ENCODE results near the genes TSPAN4 and KRTAP5-6.

GRCh38 chr11:828474-828859 lies 748 bp downstream of the CRACR2B start:
- PRO-cap, 2 experiments, result no peak in any of the 2 experiments

DNA sequence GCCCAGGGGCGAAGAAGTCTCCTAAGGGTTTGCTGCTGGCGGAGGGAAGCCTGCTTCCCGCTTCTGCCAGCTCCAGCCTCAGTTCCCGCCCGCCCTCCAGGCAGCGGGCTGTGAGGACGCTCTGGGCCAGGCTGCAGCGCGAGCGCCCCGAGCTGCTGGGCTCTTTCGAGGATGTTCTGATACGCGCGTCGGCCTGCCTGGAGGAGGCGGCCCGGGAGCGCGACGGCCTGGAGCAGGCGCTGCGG lies 2.1 kb downstream of the CRACR2B start:
- PRO-cap, 2 experiments, result no peak in any of the 2 experiments

- PRO-cap, 2 experiments, result peak in 1 of 2 experiments; most common plus-strand start chr11:842746 (in 1)
These were observed at the start of gene TSPAN4 for GRCh38 chr11:842624-843553. TSPAN4 (plus strand) TSS chr11:842852.

GRCh38 chr11:919037-919707 lies 6.5 kb upstream of the AP2A2 start:
- PRO-cap, 2 experiments, result no peak in any of the 2 experiments

GRCh38 chr11:937939-938332 lies 12.3 kb downstream of the AP2A2 start:
- PRO-cap, 2 experiments, result no peak in any of the 2 experiments

GRCh38 chr11:1005793-1006320 lies 30.7 kb downstream of the MUC6 start:
- PRO-cap, 2 experiments, result no peak in any of the 2 experiments

GRCh38 chr11:1010668-1011409 lies 25.7 kb downstream of the MUC6 start:
- PRO-cap, 2 experiments, result no peak in any of the 2 experiments

DNA sequence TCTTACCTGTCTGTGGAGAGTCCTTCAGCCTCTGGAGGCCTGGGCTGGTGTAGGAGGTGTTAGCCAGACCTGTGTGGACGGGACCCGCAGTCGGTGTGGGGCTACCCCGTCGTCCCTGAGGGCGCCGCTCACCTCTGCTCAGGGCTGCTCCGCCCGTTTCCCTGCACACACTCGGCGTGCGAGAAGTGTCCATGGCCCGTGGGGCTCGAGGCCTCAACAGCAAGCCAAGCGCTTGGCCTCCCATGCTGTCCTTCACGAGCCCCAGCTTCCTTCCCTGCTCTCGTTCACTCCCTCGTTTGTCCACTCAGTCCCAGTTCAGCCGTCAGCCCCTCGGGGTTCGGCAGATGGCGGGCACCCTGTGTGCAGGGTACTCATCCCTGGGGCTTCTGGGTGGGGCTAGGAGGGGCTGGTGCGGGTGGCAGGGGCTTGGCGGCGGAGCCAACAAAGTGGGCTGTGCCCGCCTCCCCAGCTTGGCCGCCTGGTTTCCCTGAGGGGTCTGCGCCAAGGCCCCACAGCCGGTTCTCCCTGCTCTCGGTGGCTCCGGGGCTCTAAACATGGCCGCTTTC lies 3.4 kb downstream of the MUC6 start:
- PRO-cap, 2 experiments, result no peak in any of the 2 experiments

DNA sequence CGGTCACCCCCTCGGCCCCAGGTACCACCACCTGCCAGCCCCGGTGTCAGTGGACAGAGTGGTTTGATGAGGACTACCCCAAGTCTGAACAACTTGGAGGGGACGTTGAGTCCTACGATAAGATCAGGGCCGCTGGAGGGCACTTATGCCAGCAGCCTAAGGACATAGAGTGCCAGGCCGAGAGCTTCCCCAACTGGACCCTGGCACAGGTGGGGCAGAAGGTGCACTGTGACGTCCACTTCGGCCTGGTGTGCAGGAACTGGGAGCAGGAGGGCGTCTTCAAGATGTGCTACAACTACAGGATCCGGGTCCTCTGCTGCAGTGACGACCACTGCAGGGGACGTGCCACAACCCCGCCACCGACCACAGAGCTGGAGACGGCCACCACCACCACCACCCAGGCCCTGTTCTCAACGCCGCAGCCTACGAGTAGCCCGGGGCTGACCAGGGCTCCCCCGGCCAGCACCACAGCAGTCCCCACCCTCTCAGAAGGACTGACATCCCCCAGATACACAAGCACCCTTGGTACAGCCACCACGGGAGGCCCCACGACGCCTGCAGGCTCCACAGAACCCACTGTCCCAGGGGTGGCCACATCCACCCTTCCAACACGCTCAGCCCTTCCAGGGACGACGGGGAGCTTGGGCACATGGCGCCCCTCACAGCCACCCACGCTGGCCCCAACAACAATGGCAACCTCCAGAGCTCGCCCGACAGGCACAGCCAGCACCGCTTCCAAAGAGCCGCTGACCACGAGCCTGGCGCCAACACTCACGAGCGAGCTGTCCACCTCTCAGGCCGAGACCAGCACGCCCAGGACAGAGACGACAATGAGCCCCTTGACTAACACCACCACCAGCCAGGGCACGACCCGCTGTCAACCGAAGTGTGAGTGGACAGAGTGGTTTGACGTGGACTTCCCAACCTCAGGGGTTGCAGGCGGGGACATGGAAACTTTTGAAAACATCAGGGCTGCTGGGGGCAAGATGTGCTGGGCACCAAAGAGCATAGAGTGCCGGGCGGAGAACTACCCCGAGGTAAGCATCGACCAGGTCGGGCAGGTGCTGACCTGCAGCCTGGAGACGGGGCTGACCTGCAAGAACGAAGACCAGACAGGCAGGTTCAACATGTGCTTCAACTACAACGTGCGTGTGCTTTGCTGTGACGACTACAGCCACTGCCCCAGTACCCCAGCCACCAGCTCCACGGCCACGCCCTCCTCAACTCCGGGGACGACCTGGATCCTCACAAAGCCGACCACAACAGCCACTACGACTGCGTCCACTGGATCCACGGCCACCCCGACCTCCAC lies 18.9 kb downstream of the MUC5B start:
- PRO-cap, 2 experiments, result no peak in any of the 2 experiments

DNA sequence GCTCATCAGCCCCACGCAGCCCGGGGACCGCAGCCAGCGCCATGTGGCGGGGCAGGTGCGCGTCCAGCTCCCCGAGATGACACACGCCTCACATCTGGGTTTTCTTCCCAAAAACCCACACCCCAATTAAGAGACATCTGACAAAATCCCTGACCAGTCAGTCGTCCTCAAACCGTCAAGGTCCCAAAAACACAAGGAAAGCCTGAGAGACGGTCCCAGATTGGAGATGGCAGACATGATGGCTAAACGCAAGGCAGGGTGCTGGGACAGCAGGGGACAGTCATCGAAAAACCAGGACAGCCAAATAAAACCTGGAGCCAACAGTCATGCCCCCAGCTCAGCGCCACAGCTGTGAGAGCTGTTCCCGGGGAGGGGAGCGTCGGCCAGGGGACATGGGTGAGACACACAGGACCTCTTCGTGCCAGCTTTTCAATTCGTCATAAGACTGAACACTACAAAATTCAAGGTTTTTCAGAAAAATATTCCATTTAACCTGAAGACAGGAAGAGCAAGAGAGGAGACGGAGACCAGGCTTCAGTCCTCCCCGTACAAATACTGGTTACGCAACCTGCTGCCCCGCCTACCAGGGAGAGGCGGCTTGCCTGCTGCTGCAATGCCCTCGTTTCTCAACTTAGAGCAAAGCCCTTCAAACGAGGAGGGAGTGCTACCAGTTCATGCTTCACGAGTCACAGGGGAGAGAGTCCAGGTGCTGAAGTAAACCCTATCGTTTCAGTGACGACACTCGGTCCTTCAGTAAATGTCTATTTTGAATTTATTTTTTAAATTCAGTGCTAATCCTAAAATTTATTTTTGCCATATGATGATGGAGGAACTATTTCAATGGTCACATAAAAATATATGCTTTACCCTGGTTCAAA lies 10.5 kb downstream of the TOLLIP start:
- PRO-cap, 2 experiments, result no peak in any of the 2 experiments

DNA sequence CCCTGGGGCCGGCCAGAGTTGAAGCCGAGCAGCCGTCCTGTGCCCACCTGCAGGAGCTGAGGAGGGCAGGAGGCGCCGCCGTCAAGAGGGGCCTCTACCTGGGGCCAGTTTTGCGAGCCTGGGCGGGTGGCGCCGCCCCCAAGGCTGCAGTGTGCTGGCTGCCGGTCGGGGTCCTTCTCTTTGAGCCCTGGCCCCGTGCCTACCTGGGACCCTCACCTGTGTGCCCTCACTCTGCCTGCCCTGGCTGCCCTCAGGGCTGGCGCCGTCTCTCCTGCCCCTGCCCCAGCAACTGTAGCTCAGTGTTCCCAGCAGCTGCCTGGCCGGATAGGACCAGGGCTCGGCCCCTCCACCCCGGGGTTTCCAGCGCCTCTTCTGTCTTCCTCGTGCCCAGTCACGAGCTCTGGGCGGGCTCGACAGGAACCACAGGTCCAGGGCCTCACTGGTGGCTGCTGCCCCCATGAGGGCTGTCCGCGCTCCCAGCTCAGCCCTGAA lies 38.3 kb downstream of the MOB2 start:
- PRO-cap, 2 experiments, result no peak in any of the 2 experiments

DNA sequence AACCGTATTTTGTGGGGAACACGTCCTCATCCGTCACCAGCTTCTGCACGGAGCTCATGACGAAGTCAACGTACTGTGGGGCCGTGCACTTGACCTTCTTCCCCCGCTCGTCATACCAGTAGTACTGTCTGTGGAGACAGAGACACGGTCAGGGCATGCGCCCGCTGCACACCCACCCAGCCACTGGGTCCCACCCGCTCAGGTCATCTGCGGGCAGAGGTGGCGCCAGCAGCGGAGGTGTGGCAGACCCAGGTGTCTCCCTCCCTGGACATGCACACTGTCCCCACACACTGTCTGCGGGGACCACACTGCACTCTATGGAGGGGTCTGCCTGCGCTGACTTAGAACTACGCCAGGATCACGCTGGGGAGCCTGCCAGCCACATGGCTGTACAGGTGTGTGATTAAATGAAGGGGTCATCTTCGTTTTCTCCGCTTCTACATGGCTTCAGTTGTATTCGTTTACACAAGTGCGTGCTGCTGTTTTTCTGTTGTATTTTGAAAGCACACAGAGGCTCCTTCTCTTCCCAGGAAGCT lies 15.2 kb downstream of the MOB2 start:
- PRO-cap, 2 experiments, result no peak in any of the 2 experiments

GRCh38 chr11:1472742-1473131 lies 13.8 kb downstream of the MOB2 start:
- PRO-cap, 2 experiments, result no peak in any of the 2 experiments

DNA sequence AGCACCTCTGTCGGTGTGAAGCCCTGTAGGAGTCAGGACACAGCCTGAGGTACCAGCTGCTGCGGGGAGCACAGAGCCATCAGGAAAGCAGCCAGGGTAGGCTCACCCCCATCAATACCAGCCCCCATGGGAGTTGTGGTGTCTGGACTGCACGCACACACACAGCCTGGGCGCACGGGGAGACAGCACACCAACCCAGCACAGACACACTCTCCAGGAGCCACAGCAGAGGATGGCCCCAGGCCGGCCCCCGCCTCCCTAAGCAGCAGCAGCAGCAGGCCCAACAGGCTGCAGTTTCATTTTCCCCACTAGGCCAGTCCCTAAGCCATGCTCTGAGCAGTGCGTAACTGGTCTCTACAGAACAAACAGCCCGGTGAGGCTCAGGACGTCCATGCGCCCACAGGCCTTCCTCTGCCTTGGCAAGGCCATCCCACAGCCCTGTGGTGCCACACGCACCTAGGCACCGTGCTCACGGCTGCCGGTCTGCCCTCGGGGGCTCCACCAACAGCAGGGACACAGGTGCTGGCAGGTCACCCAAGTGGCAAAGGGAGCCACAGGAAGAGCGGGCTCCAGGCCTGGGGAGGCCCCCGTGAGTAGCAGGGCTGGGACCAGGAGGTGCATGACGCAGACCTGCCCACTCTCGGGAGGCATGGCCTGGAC lies 1.2 kb upstream of the MOB2 start:
- PRO-cap, 2 experiments, result no peak in any of the 2 experiments

DNA sequence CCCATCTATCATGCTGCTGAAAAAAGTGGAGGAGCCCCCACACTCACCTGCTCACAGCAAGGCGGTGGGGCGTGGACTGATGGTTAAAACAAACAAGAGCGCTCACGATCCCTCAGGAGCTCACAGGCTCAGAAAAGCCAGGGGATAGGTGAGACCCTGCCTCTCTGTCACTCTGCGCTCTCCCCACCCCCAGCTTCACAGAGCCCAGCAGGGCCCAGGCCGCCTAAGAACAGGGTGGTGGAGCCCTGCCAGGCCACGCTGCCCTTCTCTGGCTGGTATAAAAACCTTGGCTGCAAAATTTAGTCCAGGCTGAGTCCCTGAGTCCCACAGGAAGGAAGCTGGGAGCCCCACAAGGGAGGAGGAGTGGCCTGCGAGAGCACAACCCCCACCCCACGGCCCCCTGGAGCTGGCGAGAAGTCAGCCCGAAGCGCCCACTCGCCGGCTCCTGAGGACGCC lies 21.1 kb upstream of the MOB2 start:
- PRO-cap, 2 experiments, result no peak in any of the 2 experiments

- PRO-cap, 2 experiments, result no peak in any of the 2 experiments
These were observed 13.9 kb downstream of the DUSP8 start for GRCh38 chr11:1557705-1558990.

DNA sequence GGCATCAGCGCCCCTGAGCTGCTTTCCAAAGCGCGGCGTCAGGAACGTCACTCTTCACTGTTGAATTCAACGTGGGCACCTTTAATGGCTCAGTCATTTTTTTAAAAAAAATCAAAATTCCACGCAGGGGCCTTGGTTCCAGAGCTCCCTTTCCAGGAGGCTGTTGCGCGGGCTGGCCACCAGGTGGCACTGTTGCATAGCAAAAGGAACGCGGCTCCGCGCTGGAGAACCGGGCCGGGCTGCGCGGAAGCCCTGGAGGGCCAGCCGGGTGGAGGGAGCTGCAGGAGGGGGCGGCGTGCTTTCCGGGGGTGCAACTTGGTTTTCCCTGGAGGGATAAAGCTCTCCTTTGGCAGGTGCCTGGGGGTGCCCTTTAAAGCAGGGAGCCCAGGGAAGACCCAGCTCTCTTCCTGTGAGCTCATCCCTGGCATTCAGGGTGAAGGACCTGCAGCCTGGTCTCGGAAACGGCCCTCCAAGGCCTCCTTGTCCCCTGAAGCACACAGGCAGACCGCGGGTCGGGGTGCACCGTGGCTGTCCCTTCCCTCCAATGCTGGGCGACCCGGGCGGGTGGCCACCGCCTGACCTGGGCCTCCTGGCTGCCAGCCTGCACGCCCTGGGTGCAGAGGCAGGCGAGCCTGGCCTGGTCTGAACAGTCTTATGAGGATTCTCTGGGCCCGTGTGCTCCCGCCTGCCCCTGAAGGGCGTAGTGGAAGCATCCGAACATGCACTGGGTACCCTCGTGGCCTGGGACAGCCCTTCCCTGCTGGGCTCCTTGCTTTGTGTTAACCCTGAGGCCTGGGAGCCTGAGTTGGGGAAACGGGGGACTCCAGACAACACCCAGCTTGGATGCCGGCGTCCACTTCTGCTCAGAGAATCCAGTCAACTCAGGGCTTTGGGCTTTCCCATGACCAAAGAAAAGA lies 23.4 kb downstream of the KRTAP5-5 start:
- PRO-cap, 2 experiments, result no peak in any of the 2 experiments

DNA sequence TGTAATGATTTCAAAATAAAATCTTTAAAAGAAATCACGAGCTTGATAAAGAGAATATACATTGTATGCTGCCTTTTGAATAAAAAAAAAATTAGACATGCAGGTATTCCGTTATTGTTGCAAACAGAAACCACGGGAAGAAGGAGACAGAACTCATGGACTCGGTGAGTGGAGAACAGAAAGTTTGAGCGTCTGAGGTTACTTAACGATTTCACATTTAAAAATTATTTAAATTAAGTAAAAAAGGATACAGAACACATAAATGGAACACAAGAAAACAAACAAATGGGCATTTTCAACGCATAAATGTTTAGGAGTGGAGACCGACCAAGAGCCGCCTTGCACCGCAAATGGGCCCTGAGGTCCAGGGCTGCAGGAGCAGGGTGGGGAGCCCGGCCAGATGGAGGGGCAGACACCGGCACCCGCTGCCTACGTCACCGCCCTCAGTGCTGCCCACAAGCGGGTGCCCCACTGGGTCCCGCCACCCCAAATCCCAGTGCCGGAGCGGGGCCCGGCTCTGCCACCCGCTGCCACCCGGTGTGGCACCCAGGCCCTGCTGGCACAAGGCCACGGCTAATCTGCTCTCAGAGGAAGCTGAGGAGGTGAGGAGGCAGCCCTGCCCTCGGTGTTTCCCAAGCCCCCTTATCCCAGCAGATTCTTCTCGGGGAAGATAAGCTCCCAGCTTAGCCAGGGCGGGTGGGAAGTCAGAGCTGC lies 13.9 kb upstream of the KRTAP5-6 start:
- PRO-cap, 2 experiments, result no peak in any of the 2 experiments

GRCh38 chr11:1693132-1693613 lies 3.8 kb upstream of the KRTAP5-6 start:
- PRO-cap, 2 experiments, result peak in 1 of 2 experiments; most common plus-strand start chr11:1693422 (in 1)

- PRO-cap, 2 experiments, result no peak in any of the 2 experiments
These were observed at the start of gene KRTAP5-6 for GRCh38 chr11:1696913-1697339. KRTAP5-6 (plus strand) TSS chr11:1697195.